ENCODE data around the genes MORC1, ABHD10 and SLC9C1.

DNA sequence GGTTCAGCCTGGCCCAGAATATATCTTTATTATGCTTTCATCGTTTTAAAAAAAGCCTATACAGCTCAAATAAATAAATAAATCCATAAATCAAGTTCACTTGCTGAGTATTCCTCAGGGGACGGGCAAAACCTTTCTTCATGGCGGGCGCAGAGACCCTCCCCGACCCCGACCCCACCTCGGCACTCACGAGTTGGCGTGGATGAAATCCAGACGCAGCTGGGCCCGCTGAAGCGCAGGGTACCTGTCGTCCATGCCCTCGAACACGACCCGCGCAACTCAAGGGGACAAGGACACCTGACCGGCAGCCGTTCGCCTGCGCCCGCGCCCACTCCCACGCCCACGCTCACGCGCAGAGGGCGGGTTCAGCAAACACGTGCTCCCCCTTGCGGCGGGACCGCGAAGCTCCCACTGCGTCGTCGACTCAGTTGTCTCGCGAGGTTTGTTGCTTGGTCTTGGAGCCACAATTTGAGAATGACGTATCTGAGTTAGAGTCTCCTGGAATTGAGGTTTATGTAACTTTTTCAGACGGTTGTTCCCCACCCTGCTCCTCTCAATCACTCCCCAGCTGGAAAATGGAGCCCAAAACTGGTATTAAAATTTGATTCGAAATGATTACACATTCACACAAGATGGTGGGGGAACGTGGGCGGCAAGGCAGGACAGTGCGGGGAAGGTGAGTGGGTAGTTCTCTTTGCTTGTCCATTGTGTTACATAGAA is at the start of gene MORC1:
TSS of gene MORC1 (minus strand) at position 330 of the 720 bp plus-strand sequence.
- PRO-cap = no peak

DNA sequence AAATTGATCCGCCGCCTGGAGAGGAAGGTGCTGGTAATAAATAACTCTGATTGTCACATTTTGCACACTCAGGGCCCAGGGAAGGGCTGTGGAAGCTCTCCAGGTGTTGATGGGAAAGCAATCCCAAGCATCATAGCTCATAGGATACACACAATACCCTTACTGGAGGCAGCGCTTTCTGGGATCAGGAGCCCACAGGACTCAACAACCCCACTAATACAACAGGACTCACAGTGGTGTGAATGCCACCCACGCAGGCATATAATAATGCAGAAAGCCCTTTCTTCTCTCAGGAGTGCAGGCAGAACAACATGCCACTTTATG is 52.5 kb downstream of the C3orf85 start:
- PRO-cap = no peak

- PRO-cap = no peak
Measured at GRCh38 chr3:111321894-111322253, 220.1 kb upstream of the CD96 start.

GRCh38 chr3:111610205-111610615 is 15.1 kb upstream of the ZBED2 start:
- PRO-cap = no peak

DNA sequence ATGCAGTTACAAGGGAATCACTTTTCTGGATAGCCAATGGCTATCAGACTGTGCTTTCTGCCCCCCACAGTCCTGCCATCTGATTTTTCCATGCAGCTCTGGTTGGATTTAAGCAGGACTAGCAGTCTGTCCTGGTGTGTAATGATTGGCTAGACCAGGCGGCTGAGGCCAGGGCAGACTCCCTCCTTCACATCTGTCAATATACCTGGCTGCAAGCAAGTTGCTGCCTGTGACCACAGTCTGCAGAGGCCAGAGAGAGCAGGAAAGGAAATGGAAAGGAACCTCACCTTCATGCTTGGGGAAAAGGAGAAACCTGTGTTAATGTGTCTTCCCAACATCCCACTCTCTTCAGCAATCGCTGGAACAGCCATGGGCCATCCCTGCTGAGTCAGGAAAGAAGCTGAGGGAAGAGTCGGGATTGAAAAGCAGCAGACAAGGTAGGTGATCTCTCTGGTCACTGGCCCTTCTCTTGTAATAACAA is 57.8 kb downstream of the PLCXD2 start:
- PRO-cap = no peak

DNA sequence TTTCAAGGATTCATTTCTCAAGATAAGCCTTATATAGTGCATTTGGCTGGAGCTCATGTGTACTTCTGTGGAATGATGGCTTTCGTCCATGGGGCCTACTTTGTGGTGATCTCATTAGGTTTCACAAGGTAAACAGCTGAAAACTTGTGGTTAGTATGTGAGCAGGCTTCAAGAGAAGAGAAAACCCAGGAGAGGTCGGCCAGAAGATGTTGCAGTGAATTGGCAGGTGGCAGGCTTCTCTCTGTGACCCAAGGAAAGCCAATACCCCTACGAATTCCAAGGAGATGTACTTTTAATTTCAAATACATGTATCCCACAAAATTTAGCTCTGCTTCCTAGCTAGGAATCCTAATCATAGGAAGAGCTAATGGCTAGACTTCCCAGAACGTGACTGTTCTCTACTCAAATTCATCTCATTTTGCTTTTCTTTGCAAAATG is 63.3 kb downstream of the PLCXD2 start:
- PRO-cap = no peak

DNA sequence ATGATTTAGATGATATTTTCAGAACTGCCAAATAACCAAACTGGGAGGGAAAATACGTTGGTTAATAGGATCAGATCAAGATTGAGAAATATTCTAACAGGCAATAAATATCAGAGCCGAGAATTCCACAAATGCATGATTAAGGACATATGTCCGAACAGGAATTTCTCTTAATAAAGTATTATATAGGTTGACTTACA is 75.1 kb upstream of the PHLDB2 start:
- PRO-cap = no peak

GRCh38 chr3:111807770-111808345 is 51.2 kb upstream of the PHLDB2 start:
- PRO-cap = no peak

- PRO-cap = no peak
Measured at GRCh38 chr3:111826591-111826895, 32.5 kb upstream of the PHLDB2 start.

DNA sequence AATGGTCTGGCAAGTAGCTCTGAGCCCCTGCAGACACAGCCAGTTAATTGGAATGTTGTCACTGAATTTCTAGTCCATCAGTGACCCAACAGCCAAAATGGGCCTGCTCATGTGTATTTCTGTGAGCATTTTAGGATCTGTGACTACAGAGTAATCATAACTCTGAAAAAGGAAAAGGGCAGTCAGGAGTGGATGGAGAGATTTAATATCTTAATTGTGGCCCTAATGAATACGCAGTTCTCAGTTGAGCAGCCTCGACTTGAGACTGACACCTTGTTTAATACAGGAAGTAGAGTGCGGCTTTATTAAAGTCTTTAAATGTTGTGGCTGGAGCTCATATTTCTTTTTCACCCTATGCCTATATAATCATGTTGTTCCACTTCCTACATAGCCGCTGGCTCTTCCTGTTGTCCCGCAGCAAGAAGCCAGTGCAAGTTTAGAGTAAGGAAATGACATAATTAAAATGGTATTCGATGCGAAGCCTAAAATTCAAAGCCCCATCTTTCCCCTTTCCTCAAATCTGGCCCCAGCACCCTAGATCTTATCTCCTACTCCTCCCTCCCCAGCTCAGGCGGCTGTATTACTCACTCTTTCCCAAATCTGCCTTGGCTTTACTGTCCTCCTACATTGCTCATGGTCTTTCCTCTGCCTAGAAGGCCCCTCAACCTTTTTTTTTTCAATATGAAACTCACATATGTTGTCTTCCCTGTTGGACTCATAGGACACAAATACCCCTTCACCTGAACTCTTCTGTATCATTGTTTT is 7.6 kb upstream of the PHLDB2 start:
- PRO-cap = no peak

DNA sequence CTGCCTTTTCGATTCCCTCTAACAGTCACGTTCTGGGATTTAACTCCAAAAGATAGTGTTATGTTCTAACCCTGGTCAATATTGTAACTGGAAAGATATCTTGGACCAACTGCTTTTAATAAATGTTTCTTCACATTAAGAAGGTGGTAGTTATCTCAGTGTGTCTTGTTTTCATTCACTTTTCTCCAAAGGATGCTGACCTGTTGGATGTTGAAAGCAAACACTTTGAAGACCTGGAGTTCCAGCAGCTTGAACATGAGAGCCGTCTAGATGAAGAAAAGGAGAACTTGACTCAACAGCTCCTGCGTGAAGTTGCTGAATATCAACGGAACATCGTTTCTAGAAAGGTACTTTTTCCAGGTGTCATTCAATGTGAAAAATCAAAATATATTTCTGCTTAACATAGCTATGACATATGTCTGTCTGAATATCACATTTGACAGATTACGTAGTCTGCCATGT is 39.5 kb upstream of the ABHD10 start:
- PRO-cap = no peak

DNA sequence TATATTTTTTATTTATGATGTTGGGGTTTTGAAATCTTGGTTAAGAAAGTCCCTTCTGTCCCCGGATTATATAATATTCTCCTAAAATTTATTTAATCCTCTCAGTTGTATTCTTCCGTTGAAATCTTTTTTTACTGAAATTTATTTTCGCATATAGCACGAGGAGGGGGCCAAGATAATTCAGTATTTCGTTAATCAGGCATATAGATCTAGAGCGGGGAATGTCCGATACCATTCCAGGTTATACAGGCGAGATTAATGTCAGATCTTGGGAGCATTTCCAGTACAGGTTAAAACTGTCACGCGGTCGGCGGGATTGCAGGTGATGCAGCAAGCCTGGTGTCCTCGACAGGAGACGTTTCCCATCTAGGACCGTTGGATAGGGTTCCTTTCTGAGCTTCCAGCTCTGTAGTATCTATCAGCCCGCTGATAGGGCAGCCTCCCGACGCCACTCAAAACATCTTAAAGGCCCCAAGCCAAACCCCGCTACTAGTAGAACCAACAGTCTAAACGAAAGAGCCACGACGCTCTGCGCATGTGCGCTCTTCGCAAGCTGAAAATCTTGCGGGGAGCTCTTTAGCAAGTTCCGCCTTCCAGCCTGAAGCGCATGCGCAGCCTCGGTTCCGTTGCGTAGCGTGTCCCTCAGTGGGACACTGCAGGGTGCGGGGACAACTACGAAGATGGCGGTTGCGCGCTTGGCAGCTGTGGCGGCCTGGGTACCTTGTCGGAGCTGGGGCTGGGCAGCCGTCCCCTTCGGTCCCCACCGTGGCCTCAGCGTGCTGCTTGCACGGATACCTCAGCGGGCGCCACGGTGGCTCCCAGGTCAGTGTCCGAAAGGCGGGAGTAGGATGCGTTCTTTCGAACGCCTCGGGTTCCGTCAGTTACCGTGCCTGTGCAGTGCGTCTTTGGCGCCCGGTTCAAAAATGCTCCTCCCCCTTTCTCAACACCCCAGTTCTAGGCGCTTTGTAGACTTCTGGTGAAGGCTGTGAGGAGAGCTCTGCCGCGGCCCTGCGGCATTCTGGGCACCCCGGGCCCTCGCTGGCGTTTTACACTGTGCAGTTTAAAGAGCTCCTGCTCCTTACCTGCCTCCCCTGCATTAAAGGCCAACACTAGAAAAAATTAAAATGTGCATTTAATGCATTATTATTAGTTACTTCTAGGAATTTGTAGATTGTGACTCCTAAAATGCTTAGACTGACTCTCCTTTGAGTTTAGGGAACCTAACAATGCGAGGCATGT is at the start of gene ABHD10:
TSS of gene ABHD10 (plus strand) at position 645 of the 1,239 bp plus-strand sequence.
- PRO-cap = bidirectional peak, plus-strand start at position 653 of the sequence, minus-strand start at position 464 of the sequence; bidirectional peak, plus-strand start at position 966 of the sequence, minus-strand start at position 907 of the sequence; unidirectional peak, minus-strand start at position 1,020 of the sequence

DNA sequence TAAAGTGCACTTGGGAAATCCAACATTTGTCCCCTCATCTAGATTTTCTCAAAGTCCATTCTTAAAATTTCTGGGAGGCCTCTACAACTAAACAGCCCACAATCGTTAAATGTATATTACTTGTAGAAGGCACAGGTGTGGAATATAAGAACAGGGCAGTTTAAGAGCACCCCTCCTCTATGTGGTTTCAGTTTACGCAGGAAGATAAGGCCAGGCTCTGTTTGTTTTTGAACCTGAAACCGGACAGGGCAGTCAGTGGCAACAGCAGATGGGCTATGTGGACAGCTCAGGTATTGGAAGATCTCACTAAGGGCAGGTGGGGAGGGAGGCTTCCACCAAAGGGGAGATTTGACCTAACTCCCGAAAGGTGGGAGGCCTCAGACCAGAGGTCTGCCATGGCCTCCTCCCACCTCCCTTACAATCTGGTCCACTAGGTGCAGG is 5.0 kb downstream of the C3orf52 start:
- PRO-cap = no peak

GRCh38 chr3:112116791-112117361 is 16.2 kb downstream of the GCSAM start:
- PRO-cap = no peak

DNA sequence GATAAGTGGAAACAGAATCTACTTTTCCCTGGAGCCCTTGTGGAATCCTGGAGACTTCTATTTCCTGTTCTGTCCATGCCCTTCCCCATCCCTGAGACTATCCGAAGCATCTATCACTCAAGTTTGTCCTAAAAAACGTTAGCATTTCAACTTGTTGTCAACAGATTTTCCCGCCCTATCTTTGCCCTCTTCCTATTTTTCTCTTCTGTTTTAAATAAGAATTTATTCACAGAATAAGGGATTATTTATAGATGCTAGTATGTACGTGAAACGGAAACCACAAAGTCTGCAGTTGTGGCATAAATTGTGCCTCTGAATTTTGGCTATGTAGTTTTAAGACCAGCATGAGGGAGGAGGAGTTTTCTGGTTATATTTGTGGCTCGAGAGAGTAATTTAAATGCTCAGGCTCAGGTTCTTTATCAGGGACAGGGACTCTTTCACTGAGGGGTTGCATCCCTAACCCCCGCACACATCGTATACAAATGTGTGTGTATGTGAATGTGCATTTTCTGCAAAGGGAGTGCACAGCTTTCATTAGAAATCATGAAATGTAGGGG is 12.7 kb downstream of the GCSAM start:
- PRO-cap = no peak

DNA sequence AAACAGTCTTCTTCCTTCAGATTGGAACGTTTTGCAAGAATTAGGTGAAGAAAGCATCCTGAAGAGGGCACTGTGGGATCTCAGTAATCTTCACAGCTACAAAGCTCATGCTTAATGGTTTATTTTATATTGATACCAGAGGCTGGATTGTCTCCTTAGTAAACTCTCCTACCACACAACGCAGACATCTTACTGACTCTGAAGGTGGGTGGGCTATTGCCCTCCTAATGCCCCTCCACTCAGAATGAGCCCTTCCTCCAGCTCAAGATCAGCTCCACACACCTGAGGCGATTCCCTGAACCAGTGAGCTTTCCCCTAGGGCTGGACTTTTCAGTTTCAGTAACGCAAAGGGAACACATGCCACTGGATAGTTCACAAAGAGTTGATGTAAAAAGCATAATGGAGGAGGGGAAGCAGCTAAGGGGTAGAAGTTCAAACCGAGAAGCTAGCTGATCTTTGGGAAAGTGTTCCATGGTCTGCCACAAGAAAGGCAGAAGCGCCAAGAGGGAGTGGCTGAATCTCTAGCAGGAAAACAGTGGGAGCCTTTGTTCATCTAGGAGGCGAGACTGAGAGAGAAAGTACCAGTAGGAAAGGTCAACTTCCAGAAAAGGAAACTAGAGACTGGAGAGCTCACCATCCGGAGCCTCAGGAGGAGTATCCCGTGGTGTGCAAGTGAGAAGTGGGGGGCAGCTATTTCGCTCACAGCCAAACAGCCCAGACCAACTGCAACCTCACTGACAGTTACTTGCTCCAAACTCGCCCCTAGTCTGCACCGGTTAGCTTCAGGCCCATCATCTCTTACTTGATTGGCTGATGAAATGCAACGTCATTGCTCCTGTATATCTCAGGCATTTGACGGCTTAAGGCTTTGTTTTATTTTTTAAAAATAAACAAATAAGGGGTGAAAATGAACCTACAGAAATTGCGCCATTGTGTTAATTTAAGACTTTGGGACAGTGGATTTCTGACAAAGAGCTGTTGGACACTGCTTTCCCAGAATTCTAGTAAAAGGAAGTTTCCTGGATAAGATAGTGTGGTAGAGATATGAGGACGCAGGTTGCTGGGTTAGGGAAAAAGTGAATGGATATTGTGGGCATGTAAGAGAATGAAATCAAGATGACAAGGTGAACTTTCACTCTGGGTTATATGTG is at the start of gene SLC9C1:
TSS of gene SLC9C1 (minus strand) at position 758 of the 1,151 bp plus-strand sequence.
- PRO-cap = unidirectional peak, minus-strand start at position 758 of the sequence

- PRO-cap = bidirectional peak, plus-strand start at chr3:112302680, minus-strand start at chr3:112302597
Measured at GRCh38 chr3:112302121-112302961, 8.3 kb upstream of the SLC9C1 start.

GRCh38 chr3:112353596-112353887 is 20.6 kb downstream of the CD200 start:
- PRO-cap = no peak

GRCh38 chr3:112365459-112366307 is 32.7 kb downstream of the CD200 start:
- PRO-cap = no peak

- PRO-cap = no peak
Measured at GRCh38 chr3:112676659-112677361, 35.9 kb upstream of the CCDC80 start.

All from H9 (cell line).